Occipital lobe (tissue), 2 donors: ENCODE measurements around a stretch of chr10.

- RAMPAGE, long total RNA = no peak
These were observed 30.0 kb downstream of the ITGB1 start for GRCh38 chr10:32928007-32928422.

DNA sequence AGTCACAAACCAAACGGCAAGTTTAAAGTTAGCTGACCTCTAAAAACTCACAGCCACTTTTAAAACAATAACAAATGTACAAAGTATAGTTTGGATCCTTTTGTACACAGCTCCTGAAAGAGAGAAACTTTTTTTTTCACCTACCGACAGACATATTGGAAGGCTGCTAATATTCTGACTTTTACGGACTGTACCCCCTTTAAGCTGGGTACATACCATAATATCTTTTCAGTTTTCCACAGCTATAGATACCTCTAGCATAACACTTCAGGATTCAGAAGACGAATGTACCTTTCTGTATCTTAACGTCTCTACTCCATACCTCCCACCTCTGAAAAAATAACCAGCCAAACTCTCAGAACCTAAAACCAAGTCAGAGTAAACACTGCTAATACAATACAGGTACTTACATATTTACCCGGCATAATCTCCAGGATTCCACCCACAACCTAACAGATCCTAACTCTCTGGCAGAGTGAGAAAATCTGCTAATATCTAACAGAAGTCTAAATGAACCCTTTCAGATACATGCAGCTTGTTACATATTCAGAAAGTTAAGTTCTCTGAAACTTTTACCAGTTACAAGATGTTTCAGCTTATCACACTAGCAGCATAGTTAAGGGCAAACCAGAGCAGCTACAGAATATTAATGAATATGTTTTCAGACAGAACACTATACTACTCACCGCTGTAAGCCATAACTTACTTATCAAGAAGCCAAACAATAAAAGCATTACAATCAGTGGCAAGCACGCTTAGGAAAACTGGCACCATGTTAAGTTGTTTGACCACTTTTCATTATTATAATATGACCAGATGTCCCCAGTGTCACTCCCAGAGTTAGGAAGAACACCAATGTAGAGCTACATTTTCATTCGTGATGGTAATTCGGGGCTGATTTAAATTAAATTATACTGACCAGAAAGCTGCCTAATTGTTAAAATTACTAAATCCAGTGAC lies 2.9 kb downstream of the ITGB1 start:
- RAMPAGE, long total RNA = no peak

DNA sequence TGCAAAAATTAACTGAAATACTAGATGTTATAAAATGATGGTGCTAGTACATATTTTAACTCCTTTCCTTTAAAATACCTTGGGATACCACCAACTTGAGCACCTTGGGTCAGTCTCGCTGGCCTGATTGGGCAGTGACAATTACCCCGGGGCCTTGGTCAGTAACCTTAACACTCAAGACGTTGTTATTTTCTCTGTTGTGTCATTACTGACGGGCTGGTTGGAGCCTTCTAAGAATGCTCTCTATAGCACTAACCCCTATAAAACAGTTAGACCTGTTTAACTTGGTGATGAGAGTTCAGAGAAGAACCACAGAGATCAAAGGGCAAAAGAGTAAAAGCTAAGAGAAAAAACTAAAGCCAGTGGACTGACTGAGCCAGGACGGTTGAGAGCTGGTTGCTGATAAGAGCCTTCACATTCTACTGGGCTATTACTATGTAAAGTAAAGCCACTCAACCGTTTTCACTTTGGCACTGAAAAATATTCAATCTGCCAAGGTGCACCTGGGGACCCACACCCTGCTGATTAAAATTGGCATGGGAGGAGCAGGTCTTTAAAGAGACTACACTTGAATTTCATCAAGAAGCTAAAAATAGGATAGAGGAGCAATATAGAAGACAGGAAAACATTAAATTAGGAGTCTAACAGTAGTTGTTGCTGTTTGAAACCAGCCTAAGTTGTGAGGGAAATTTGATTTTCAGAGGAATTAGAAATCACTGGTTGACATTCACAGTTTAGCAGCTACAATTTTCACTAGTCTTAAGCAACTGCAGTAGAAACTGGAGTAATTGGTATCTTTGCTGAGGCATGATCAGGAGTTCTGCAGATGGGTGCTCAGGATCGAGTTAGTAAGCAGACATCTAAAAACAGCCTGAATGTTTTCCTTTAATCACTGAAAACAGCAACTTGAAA lies 13.7 kb upstream of the ITGB1 start:
- RAMPAGE, long total RNA = no peak

- RAMPAGE, long total RNA = no peak
These were observed 44.1 kb upstream of the ITGB1 start for GRCh38 chr10:33001993-33002605.

- RAMPAGE, long total RNA = no peak
These were observed 176.1 kb upstream of the ITGB1 start for GRCh38 chr10:33133922-33134784.

GRCh38 chr10:33233799-33234122 lies 100.7 kb downstream of the NRP1 start:
- RAMPAGE, long total RNA = no peak

- RAMPAGE, long total RNA = no peak
These were observed 2.2 kb downstream of the NRP1 start for GRCh38 chr10:33332066-33332848.

DNA sequence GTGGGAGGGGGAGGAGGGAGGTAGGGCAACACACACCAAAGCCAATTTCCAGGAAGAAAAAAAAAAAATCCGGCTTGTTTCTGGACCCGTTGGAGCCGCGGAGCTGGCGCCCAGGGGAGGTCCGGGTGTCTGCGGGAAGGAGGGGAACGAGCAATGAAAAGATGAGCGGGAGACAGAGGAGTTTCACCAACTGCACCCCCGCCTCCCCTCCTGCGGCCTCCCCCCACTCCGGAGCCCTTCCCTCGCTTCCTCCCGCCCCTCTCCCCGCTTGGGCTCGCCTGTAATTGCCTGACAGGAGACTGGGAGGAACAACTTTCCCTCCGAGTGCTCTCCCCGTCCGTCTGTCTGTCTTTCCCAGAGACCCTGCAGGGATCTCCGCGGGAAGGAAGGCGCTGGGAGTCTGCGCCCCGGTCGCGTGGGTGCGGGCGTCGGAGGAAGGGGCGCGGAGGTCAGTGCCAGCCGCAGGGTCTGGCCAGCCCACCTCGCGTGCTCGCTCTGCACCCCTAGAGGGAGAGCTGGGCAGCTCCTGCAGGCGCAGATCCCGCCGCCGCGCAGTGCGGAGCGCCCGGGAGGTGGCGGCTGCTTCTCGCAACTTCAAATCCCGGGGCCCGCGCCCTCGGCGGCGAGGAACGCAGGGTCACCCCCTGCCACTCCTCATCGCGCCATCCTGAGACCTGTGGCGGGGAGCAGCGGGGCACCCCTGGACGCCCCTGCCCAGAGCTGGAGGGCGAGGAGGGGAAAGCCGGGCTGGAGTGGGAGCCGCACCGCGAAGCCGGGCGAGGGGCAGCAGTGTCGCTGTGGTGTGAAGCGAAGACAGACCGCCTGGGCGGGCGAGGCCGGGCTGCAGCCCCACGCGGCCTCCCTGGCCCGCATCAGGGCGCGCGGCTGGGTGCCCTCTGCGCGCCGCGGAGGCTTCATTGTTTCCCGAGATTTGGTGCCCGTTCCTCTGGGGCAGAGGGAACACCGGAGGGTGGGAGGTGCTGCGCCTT lies 539 bp upstream of the NRP1 start:
- RAMPAGE, long total RNA = no peak

DNA sequence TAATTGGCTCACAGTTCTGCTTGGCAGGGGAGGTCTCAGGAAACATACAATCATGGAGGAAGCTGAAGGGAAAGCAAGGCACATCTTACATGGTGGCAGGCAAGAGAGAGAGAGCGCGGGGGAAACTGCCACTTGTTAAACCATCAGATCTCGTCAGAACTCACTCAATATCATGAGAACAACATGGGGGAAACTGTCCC lies 344.2 kb upstream of the NRP1 start:
- RAMPAGE, long total RNA = no peak

DNA sequence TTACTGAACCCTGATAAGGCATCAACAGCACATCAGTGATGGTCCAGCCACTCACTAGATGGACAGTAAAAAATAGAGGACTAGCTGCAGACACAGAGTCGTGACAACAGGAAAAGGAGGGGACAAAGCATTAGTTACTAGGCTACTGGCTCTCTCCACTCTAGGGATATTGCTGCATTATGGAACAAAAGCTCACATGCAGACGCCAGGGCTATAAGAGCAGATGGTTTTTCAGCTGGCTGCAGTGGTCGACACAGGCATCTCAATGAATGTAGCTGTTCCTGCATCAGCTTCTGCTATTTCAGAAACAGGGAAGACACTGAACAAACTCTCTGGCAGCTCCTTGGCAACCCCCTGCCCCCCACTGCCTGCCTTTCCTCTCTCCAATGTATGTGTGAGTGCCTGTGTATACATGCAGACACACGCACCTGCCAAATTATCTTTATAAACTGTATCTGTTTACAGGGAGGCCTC lies 614.5 kb downstream of the PARD3 start:
- RAMPAGE, long total RNA = no peak

DNA sequence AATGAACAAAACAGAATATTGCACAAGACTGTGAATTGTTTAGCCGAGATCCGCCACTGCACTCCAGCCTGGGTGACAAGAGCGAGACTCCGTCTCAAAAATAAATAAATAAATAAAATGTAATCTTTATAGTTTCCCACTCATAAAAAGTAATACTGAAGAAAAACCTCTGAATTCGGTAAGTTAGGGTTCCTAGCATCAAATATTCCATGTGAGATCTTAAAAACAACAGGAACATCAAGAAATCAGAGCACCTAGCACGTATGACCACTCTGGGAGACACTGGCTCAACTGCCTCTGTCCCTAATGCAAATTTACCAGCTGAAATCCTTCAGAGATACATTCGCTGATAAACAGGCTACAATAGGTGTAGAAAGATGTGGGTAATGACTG lies 277.1 kb downstream of the PARD3 start:
- RAMPAGE, long total RNA = no peak

DNA sequence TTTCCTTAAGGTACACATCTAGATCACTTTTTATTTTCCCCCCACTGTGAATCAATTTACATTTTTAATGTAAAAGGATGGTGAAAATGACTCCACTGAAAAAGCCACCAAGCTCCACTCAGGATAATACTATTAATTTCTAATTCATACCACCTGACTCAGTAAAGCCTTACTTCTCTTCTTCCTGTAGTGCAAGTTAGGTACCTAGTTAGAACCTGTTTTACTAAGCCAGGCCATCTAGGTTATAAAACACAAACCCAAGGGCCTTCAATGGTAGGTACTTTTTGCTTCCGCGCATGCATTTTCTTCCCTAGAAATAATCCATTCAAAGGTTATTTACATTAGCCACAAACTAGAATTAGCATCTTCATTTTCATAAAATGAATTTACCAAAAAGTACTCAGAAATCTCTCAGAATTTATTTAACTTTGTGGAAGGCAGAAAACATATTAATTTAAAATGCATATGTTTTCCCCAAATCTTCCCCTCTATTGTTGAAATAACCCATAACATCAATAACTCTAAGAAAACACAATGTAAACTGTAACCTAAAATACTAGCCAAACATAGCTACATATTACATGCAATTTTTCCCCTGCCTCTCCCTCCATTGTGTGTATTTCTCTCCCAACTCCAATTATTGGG lies 155.4 kb downstream of the PARD3 start:
- RAMPAGE, long total RNA = no peak

- RAMPAGE, long total RNA = no peak
These were observed 75.2 kb downstream of the PARD3 start for GRCh38 chr10:34739847-34740427.

GRCh38 chr10:34780637-34781437 lies 34.3 kb downstream of the PARD3 start:
- RAMPAGE, long total RNA = no peak

DNA sequence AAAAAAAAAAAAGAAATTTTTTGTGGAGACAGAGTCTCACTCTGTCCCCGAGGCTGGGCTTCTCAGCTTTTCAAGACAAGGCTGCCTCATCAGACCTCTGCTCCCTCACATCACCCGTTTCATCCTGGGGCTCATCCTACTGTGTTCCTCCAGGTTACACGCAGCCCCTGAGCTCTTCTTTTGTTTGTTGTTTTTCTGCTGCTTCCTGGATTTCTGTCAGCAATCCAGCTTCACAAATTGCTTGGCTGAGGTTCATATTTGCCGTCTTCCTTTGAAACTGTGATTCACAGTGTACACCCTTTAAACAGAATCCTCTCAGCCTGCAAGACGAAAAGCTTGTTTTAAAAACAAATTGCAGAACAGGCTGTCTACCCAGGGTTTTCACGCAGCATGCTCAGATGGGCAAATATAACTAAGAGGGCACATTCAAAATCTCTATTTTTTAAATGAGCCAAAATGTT lies 39.0 kb upstream of the PARD3 start:
- RAMPAGE, long total RNA = no peak

DNA sequence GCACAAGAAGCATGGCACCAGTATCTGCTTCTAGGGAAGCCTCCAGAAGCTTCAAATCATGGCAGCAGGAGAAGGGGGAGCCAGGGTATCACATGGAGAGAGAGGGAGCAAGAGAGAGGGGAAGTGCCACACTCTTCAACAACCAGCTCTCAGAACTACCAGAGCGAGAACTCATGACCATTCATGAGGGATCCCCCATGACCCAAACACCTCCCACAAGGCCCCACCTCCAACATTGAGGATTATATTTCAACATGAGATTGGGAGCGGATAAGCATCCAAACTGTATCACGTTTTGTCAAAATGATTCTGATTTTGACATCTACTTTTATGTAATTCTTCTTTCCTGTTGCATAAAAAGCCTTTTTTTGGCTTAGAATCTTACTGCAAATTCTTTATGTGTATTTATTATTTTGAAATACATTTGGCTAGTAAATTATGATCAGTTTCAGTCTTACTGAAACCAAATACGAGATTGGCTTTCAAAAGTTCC lies 38.6 kb downstream of the CREM start:
- RAMPAGE, long total RNA = no peak

DNA sequence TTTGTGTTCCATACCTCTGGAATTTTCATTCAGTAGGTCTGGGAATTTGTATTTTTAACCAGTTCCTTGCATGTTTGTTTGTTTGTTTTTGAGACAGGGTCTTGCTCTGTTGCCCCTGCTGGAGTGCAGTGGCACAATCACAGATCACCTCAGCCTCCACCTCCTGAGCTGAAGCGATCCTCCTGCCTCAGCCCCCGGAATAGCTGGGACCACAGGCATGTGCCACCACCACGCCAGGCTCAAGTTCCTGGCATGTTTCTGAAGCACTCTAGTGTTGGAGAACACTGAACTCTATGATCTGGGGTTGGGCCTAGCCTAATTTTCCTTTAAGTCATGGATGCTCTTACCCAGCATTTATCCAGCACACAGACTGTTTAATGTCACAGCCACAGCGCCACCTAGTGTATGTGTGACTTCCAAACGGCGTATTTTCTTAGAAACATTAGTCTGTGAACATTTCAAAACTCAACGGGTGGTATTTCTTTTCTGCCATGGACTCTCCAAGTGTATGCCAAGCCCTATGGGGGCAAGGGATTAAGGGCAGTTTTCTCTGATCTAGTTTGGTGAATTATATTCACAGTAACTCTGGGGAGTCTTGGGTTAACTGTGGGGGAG lies 91.7 kb downstream of the CREM start:
- RAMPAGE, long total RNA = no peak

DNA sequence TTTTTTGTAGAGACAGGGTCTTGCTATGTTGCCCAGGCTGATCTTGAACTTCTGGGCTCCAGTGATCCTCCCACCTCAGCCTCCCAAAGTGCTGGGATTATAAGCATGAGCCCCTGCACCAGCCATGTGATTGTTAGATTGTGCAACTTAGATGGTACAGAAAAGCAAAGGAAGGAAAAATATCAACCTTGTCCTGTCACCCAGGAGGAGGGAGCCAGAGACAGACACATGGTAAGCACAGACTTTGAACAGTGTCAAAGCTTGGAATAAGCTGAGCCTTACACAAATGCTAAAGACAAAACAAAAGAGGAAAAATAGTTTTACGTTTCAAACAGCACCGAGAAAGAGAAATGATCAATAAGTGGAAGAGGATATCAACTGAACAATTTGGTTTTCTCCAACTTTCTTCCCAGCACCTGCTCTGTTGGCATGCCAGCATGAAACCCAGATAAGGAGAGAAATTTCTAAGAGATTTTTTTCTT lies 73.7 kb downstream of the CCNY start:
- RAMPAGE, long total RNA = no peak

GRCh38 chr10:35424517-35425412 lies 88.5 kb downstream of the CCNY start:
- RAMPAGE, long total RNA = no peak

DNA sequence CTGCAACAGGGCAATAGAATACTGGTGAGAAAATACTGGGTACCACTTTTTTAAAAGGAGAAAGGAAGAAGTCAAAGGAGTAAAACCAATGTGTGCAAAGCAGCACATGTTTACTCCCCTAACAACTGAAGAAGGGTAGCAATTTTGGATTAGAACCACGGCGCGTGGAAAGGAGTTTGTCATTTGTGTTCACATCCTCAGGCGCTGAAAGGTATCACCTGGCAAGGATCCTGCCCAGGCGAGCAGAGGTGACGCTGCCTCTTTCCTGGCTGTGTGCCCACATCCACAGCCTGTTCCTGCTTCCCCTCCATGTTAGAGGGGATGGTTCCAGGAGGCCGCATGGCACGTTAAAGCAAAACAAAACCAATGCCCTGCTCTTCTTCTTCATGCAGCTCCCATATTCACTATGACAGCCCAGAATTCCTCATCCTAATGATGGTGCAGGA lies 678.7 kb upstream of the ANKRD30A start:
- RAMPAGE, long total RNA = no peak